Measurements from ENCODE around the genes CEP57 and TRPC6.

- PRO-cap = no peak
Observed at GRCh38 chr11:95338691-95339137, 107.7 kb upstream of the SESN3 start.

GRCh38 chr11:95487462-95487951 lies 256.5 kb upstream of the SESN3 start:
- PRO-cap = no peak

GRCh38 chr11:95699571-95700330 lies 89.8 kb downstream of the FAM76B start:
- PRO-cap = no peak

- PRO-cap = no peak
Observed at GRCh38 chr11:95788855-95789299, 705 bp downstream of the FAM76B start.

DNA sequence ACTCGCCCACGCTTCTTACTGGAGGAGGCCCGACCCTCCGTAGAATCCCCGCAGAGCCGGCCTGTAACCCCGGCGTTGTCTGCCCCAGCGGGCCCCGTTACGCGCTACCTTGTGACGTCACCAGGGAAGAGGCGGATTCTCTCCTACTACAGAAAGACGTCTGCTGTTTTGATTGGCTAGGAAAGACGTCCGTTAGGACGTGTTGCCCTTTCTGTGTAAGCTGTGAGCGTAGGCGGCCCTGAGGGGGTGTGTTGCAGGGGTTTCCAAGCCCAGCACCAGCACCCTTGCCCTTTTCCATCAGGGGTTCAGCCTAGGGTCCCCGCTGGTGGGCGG lies at the start of gene CEP57:
CEP57 (plus strand) TSS at position 208 of the 333 bp plus-strand sequence.
- PRO-cap = no peak

GRCh38 chr11:95794139-95794691 lies 3.9 kb downstream of the CEP57 start:
- PRO-cap = no peak

DNA sequence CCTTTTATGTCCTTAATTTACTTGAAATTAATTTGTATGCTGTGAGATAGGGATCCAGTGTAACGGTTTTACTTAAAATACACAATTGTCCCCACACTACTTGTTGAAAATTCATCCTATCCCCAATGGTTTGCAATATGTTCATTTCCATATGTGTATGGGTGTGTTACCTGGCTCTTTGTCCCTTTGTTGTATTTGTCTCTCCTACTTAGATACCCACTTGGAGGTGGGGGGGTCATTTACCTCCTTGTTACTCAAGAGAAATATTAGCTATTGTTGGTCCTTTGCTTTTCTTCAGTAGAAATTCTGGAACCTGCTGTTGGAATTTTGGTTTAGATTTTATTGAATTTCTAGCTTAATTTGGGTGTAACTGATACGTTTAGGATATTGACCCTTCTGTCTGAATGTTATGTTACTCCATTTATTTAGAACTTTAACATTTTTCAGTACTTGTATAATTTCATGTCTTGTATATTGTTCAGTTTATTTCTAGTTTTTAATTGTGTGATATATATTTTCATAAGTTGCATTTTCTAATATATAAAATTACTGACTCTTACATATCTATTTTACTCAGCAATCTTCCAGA lies 4.6 kb downstream of the CEP57 start:
- PRO-cap = no peak

DNA sequence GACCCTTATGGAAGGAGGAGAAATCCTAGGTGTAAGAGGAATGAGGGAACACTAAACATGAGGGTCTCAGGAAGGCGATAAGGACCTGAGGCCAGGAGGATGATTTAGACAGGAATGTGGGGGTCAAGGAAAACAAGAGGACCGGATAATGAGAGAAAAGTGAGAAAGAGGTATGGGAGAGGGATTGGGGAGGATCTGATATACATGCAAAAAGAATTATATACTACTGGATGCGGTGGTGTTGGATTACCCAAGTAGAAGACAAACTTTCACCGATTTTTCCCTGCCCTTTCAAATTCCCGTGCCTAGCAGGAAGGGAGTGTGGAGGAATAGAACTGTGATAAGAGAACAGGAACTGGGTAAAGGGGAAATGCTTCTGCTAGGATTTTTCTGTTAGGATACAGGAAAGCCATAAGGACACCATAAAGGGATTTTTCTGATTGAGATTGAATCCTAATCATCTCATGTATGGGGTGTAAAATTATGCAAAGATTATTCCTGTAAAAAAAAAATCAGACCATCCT lies 434 bp upstream of the MTMR2 start:
- PRO-cap = no peak

- PRO-cap = no peak
Observed at GRCh38 chr11:95991472-95991955, 67.6 kb upstream of the MTMR2 start.

GRCh38 chr11:96045083-96045722 lies 121.3 kb upstream of the MTMR2 start:
- PRO-cap = no peak

DNA sequence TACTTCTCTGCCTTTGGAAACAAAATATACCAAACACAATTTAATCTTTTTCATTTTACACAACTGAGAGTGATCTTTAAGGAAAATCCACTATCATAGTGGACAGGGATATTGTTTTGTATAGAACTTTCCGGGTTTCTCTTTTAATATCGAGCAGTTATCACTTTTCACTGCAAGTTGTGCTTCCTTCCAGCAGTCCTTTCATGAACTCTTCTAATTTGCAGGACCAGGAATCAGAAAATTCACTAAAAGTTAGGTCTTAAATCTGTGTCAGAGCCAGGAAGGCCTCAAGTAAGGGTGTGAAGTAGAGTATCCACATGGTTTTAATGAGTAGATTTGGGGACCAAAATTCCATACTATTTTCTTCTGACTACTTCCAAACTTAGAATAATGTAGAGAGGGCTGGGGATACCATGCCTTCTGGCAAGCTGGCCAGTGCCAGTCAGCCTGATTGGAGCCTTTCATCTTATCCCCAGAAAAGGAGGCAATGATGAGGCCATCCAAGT lies 133.9 kb upstream of the MTMR2 start:
- PRO-cap = no peak

DNA sequence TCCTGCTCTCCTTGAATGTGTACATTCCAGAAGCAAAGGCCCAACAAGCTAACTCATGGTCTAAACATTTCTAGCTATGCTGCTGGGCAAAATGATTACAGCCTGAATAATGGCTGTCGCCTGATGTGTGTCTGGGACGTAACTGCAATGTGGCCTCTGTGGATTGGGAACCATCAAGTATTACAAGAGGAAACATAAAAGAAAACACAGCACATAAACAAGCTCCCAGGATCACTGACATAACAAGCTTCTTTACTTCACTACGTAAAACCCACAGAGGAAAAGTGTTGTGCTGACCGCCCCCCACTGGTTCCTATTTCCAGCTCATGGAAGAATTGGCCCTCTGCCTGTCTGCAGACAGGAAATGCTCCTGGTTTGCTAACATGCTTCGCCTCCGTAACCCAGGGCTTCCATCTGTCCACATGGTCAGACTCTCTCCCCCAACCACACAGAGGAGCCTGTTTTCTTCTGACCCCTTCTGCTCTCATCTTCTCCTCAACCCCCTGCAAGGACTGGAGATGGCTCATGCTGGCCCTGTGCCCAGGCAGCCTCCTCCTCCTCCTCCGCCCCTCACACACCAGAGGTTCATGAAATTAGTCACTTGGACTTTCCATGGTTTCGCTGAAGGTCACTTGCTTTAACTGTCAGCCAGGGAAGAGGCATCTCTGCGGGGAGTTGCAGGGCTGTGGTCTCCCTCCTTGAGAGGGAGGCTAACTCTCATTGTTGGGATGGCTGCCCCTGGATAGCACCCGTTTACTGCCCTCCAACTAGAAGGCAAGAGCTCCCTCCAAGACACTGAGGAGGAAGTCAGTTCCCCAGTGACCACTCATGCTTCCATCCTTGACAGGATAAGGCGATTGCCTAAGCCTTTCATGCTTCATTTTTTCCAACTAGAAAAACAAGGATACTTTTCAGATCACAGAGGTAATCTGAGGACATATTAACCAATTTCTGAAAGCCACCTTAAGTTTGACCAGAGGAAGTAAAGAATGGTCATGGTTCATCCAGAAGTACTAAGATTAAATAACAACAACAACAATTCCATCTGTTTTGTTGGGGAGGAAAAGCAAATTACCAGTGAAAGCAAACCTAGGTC lies 186.9 kb downstream of the MAML2 start:
- PRO-cap = no peak

- PRO-cap = no peak
Observed at GRCh38 chr11:96303788-96304471, 39.1 kb downstream of the MAML2 start.

GRCh38 chr11:98184753-98185059 lies 836.0 kb upstream of the CNTN5 start:
- PRO-cap = no peak

GRCh38 chr11:100667332-100667769 lies 19.7 kb upstream of the ARHGAP42 start:
- PRO-cap = no peak

DNA sequence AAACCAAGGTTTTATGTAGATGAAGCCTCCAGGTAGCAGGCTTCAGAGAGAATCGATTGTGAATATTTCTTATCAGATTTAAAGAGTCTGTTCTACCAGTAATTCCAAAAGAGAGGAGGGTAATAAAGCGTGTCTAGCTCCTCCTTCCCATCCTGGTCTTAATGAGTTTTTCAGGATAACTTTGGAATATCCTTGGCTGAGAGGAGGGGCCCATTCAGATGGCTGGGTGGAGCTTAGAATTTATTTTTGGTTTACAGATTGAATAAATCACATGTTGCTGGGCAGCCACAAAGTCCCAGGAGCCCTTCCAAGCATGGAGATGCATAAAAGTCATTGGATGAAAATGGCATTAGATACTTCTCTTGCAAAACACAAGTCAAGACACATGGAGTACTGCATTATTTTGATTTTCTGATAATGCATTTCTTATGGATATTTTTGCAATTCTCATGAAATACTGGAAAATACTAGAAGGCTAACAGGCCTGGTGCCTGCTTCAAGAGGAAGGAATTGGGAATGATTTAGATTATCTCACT lies 139.0 kb downstream of the TRPC6 start:
- PRO-cap = no peak

DNA sequence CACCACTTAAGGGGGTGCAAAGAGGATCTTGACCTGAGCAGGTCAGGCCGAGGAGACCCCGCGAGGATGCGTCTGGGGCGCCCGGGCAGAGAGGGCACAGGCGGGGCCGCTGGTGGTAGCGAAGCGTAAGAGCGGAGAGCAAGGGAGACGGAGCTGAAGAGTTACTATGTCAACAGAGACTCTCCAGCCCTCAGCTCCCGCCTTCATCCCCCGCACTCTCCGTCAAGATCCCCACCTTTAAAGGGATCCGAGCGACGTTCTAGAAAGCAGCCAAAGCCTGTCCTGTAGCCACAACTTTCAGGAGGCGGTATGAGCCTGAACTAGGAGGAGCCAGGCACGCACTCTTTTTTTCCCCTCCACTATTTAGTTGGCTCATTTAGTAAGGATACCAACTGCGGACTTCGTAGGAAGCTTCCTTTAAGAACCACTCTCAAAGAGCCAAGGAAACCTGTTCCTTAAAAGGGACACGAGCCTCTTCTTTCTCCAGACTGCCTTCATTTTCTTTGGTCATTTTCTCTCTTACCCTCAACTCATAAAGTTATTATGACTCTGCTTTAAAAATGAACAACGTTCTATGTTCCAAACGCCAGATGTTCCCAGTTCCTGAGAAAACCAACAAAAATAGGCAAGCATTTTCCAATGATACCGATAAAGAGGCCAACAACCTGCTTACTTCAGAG lies at the start of gene TRPC6:
TRPC6 (minus strand) TSS at position 311 of the 680 bp plus-strand sequence.
- PRO-cap = no peak

DNA sequence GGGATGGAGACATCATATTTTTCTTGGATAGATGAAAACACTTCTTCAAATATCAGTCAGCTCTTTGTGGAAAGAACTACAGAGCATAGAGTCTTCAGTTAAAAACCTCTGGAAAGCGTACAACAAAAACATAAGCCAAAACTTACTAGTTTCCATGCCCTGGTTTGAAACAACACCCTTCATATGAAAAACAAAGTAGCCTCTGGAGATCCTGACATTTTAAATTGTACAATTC lies 7.0 kb upstream of the CEP126 start:
- PRO-cap = no peak

- PRO-cap = no peak
Observed at GRCh38 chr11:102195831-102196651, 85.8 kb downstream of the YAP1 start.

DNA sequence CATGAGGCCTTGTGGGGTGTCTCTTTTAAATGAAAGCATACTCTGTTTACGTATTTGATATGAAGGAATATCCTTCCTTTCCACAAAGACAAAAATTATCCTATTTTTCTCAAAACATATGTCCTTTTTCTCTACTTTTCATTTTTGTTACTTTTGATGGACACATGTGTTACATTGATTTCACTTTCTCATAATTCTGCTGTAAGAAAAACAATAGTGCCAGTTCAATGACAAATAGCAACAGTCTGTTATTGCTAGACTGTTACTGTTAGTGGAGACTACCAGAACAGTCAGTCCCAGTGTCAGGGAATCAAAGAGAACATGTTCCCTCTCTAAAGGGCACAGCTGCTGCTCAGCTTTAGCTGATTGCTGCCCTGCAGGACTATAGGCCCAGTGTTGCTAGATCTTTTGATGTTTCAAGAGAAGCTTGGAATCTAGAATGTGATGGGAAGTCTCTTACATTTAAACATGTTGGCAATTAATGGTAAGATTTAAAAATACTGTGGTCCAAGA lies 3.3 kb downstream of the BIRC3 start:
- PRO-cap = no peak